Skeletal muscle tissue (tissue), 7 donors: ENCODE measurements around the genes ZCCHC18, ESX1, TEX13B, PSMD10 and COL4A6.

- PRO-cap, 3 experiments = no peak in any of the 3 experiments
- RAMPAGE, long total RNA = no peak
- RRBS, 2 experiments = no CpG with 5 or more reads among the region's 7 CpGs
Observed at GRCh38 chrX:103919372-103919882, 43.0 kb upstream of the TMSB15B start.

DNA sequence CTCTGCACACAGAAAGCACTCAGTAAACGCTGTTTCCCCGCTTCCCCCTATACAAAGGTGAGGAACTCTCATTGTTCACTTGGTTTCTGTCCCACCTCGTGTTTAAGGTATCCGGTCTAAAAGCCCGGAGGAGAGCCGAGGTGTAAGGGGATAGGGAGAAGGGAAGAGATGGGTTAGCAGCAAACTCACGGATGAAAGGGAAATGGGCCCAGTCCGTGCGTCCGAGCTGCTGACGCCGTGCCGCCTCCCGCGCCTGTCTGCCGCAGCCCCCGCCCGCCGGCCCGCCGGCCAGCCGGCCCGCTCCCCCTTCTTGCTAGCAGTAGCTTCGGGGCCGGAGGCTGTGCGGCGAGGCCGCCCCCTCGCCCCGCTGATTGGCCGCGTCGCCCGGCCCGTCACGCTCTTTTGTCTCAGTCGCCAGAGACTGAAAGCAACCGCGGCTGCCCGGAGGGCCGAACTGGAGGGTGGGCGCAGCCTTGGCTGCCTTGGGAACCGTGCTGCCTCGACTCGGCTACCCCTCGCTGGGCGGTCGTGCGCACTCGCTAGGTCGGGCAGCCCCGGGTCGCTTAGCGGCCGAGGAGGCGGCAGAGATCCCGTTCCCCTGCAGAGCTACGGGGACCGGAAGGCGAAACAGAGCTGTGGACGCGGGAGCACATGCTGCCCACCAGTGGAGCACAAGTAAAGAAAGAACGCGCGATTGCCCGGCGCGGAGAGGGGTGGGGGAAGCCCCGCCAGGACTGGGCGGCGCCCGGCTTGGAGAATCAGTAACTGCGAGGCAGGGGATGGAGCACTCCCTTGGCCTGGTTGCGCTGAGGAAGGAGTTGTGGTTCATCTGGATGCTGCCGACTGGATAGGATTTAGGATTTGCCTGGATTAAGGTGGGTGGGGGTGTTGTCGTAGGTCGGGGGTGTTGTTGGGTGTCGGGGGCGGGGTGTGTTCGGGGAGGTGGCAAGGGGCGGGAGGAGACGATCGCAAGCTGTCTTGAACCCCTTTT lies at the start of gene ZCCHC18:
Gene ZCCHC18, plus strand, starts transcription at position 397 of the 991 bp plus-strand sequence.
- PRO-cap, 3 experiments = peak in 2 of 3 experiments; most common plus-strand start position 430 of the sequence (in 2); most common minus-strand start position 312 of the sequence (in 2)
- RAMPAGE, long total RNA = no peak
- RRBS, 2 experiments = 3 to 18% methylated on average over 29 of the region's 83 CpGs

DNA sequence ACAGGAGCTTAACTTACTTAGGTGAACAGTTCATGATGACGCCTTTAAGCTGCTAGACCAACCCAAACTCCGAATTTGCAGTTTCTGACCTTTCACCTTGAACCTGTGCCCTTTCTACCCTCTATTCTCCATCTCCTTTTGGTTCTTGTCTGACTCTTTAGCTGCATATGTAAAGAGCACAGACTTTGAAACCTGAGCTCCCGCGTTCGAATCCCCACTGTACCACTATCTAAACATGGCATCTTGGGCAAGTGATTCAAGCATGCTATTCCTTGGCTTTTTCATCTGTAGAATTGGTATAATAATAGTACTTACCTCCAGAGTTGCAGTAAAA lies 398 bp upstream of the SLC25A53 start:
- PRO-cap, 3 experiments = no peak in any of the 3 experiments
- RAMPAGE, long total RNA = no peak
- RRBS, 2 experiments = no CpG with 5 or more reads among the region's 5 CpGs

- PRO-cap, 3 experiments = no peak in any of the 3 experiments
- RAMPAGE, long total RNA = no peak
- RRBS, 2 experiments = 3 to 28% methylated on average over 6 of the region's 47 CpGs
Observed at GRCh38 chrX:104254457-104255038, at the start of gene ESX1. TSS of gene ESX1 (minus strand) at chrX:104254933.

- PRO-cap, 3 experiments = no peak in any of the 3 experiments
- RAMPAGE, long total RNA = no peak
- RRBS, 2 experiments = no CpG with 5 or more reads among the region's 1 CpG
Observed at GRCh38 chrX:106038880-106039183, 305 bp upstream of the SERPINA7 start.

- PRO-cap, 3 experiments = no peak in any of the 3 experiments
- RAMPAGE, long total RNA = no peak
- RRBS, 2 experiments = no CpG with 5 or more reads among the region's 17 CpGs
Observed at GRCh38 chrX:106612158-106612746, 474 bp downstream of the RADX start.

GRCh38 chrX:107451123-107451510 lies 1.7 kb downstream of the FRMPD3 start:
- PRO-cap, 3 experiments = no peak in any of the 3 experiments
- RAMPAGE, long total RNA = no peak
- RRBS, 2 experiments = 29% methylated on average over 2 of the region's 14 CpGs; no CpG with 5 or more reads in 1 of the 2 experiments

DNA sequence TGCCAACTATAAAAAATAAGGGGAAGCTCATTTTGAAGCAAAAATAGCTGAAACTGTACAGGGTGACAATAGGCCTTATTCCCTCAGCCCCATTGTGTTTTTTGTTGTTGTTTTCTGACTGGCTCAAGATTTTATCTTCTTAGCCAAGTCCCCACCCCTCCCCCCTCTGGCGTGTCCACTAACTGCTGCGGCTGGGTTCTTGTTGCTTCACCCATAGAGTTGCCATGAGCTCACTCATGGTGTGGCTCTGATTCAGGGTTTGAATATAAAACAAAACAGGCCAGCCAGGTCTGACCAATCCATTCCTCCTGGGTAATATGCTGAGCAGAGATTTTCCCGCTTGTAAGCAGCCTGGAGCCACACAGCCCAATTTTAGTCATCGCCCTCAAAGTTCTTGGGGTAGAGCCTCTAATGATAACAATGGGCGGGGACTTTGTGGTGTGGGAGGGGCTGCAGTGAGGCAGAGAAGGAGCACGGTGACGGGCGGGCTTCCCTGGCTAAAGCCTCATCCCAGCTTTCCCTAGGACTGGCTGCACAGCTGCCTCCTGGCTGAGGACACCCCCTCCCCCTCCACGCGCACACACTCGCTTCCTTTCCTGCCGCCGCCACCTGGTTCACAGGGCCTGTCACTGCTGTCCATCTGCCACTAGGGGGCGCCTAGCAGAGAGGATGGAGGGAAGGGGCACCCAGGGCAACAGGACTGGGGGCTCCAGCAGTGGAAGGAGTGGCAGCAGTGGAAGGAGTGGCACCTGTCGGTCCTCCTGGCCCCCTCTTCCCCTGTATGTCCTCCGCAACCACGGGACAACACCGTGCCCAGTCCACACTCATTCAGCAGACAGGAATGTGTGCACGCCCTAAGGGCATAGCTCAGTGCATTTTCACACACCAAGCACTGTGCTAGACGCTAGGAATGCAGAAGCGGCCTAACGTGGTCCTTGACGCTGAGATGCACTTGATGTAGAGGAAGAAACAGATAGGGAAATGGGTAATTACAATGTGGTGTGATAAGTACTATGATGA lies 26.7 kb downstream of the PRPS1 start:
- PRO-cap, 3 experiments = no peak in any of the 3 experiments
- RAMPAGE, long total RNA = no peak
- RRBS, 2 experiments = no CpG with 5 or more reads among the region's 23 CpGs

DNA sequence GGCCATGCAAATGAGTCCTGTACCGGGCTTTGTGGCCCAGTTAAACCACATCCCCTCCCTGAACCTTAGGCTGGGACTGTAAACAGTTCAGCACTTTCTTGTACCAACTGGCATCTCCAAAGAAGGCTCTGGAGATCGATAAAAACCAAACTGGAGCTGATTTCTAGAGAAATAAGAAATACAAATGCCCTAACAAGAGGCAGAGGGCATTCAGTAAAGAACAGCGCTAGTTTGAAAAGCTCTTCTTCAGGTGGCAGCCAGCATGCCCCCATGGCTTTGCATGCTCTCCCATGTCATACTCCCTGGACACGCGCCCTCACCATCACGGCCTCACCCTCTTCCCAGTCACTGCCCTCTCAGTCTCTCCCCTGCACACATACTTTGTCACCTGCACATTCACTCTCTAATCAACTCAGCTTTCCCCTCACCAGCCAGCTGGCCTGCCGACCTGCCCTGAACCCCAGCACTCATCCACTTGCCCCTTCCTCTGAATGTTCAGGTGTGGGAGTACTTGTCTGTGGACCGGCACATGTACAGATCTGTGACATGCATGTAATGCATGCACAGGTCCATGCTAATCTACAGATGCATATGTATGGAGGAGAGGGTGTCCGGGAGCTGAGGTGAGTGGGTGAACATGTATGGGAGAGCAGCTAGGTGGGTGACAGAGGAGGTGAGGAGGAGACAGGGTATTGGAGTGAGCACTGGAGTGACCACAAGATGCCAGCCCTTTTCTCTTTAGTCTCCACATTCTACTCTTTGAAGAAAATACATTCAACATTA lies 58.3 kb downstream of the TSC22D3 start:
- PRO-cap, 3 experiments = peak in 3 of 3 experiments; most common plus-strand start position 39 of the sequence (in 1); most common minus-strand start position 292 of the sequence (in 1)
- RAMPAGE, long total RNA = no peak
- RRBS, 2 experiments = 40 to 66% methylated on average over 2 of the region's 9 CpGs

GRCh38 chrX:107729237-107730084 lies 46.1 kb downstream of the TSC22D3 start:
- PRO-cap, 3 experiments = peak in 1 of 3 experiments; most common minus-strand start chrX:107729632 (in 1)
- RAMPAGE, long total RNA = no peak
- RRBS, 2 experiments = no CpG with 5 or more reads among the region's 9 CpGs

GRCh38 chrX:107761447-107761932 lies 14.1 kb downstream of the TSC22D3 start:
- PRO-cap, 3 experiments = no peak in any of the 3 experiments
- RAMPAGE, long total RNA = no peak
- RRBS, 2 experiments = no CpG with 5 or more reads among the region's 3 CpGs

DNA sequence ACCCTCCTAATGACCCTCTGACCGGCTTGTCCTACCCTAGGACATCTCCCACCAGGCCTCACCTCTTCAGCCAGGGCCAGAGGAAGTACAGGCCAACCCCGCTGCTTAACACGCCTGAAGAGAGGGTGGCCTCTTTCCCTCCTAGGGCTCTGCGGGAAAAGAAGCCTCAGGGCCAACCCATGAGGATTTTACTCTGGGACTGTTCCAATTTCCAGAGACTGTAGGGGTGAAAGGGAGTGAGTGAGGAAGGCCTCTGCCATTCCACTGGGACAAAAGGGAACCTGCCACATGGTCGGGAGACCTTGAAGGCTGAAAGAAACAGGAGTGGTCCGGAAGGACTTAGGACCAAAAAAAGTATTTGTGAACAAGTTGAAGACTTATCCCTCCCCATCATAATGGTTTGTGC lies at the start of gene TEX13B:
Gene TEX13B, minus strand, starts transcription at position 123 of the 406 bp plus-strand sequence.
- PRO-cap, 3 experiments = no peak in any of the 3 experiments
- RAMPAGE, long total RNA = no peak
- RRBS, 2 experiments = no CpG with 5 or more reads among the region's 6 CpGs

- PRO-cap, 3 experiments = peak in 3 of 3 experiments; most common plus-strand start chrX:108091793 (in 1); most common minus-strand start chrX:108091538 (in 2)
- RAMPAGE, long total RNA = start-site peak on the minus strand at chrX:108091518-108091579, 224 and 135 reads in 2 replicates
- RRBS, 2 experiments = 2 to 25% methylated on average over 17 of the region's 69 CpGs
Observed at GRCh38 chrX:108090863-108091937, at the start of gene PSMD10. TSS of gene PSMD10 (minus strand) at chrX:108091542.

DNA sequence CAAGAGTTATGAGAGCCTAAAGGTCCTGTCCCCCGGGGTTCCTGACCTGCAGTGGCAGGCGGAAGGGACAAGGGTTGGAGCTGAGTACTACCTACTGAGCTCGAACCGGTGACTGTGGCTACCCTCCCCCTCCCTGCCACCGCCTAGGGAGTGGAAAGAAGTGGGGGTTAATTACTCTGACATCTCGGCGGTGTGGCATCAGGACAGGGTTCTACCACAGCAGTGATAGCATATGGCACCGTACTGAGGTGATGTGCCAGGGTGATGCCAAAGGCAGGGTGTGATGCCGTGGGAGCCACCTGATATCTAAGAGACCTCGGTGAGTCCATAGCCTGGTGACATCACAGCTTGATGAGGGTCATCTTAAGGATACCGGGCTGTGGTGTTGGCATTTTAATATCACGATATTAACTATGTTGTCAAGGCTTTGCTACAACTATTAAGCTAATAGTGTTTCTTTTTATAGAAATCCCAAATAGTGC lies 401 bp downstream of the ATG4A start:
- PRO-cap, 3 experiments = peak in 1 of 3 experiments; most common minus-strand start position 255 of the sequence (in 1)
- RAMPAGE, long total RNA = no peak
- RRBS, 2 experiments = 3 to 31% methylated on average over 4 of the region's 12 CpGs

DNA sequence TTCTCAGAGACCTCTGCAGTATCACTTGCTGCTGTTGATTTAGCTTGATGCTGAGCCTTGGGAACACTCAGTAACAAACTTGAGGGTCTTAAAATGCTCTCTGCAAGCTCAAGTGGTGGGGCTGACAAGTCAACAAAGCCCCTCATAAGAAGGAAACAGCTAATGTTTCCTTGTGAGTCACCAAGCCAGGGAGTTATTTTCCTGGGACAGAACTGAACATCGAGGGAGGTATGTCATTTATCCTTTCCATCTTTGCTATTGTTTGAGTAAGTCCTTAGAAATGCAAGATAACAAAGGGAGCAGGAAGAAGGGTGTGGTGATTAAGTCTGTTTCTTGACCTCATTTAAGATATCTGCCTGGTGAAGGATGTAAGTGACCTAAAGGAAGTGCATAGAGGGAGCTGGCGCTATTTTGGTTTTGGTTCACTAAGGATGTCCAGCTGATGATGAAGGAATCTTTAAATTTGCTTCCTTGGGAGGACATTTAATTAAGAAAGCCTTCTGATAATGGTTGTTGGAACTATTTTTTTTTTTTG lies 39.9 kb downstream of the ATG4A start:
- PRO-cap, 3 experiments = no peak in any of the 3 experiments
- RAMPAGE, long total RNA = no peak
- RRBS, 2 experiments = no CpG with 5 or more reads among the region's 2 CpGs

GRCh38 chrX:108396204-108396610 lies 42.0 kb downstream of the COL4A6 start:
- PRO-cap, 3 experiments = no peak in any of the 3 experiments
- RAMPAGE, long total RNA = no peak
- RRBS, 2 experiments = no CpG with 5 or more reads among the region's 4 CpGs

- PRO-cap, 3 experiments = no peak in any of the 3 experiments
- RAMPAGE, long total RNA = no peak
- RRBS, 2 experiments = 6 to 22% methylated on average over 4 of the region's 16 CpGs
Observed at GRCh38 chrX:108438111-108438652, at the start of gene COL4A6. TSS of gene COL4A6 (minus strand) at chrX:108438422.

DNA sequence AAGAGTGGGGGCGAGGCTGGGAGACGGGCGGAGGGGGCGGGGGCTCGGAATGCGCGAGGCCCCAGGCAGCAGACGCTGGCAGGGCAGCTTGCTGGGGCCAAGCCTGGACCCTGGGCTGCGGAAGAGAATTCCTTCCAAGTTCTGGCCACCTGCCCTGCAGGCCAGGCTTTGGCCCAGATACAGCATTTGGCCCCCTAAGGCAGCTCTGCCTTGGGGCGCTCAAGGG lies 271 bp upstream of the KCNE5 start:
- PRO-cap, 3 experiments = no peak in any of the 3 experiments
- RAMPAGE, long total RNA = no peak
- RRBS, 2 experiments = no CpG with 5 or more reads among the region's 10 CpGs

DNA sequence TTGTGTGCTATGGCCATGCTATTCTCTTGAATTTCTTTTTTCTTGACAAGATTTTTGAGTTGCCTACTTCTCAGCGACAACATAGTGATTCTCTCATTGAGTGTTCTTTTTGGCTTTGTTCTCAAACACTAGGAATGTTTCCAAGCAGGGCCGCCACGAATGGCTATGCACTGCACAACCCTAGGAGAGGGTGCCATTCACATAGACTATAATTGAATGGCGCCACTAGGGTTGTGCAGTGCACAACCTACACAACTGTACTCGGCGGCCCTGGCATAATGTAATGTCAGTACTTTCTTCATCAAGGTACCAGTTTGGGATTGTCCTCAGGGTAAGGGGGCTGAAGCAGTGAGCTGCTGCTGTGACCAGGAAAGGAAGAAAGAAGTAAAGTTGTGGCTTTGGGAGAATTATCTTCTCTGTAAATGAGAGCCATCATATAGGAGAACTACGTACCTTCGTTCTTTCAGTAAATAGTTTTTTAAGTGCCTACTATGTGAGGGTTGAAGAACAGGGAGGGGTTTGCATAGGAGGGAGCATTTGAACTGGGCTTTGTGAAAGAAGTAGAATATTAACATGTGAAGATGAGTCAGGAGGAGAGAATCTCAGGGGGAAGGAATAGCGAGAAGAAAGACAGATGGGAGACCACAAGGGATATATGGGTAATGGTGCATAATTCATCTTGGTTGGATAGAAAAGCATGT lies 52.4 kb downstream of the TMEM164 start:
- PRO-cap, 3 experiments = no peak in any of the 3 experiments
- RAMPAGE, long total RNA = no peak
- RRBS, 2 experiments = no CpG with 5 or more reads among the region's 9 CpGs

GRCh38 chrX:110316634-110317048 lies 1.2 kb downstream of the AMMECR1 start:
- PRO-cap, 3 experiments = no peak in any of the 3 experiments
- RAMPAGE, long total RNA = no peak
- RRBS, 2 experiments = no CpG with 5 or more reads among the region's 10 CpGs